Vein endothelial cell (primary cell): ENCODE data around the genes ITSN2 and FAM166C.

DNA sequence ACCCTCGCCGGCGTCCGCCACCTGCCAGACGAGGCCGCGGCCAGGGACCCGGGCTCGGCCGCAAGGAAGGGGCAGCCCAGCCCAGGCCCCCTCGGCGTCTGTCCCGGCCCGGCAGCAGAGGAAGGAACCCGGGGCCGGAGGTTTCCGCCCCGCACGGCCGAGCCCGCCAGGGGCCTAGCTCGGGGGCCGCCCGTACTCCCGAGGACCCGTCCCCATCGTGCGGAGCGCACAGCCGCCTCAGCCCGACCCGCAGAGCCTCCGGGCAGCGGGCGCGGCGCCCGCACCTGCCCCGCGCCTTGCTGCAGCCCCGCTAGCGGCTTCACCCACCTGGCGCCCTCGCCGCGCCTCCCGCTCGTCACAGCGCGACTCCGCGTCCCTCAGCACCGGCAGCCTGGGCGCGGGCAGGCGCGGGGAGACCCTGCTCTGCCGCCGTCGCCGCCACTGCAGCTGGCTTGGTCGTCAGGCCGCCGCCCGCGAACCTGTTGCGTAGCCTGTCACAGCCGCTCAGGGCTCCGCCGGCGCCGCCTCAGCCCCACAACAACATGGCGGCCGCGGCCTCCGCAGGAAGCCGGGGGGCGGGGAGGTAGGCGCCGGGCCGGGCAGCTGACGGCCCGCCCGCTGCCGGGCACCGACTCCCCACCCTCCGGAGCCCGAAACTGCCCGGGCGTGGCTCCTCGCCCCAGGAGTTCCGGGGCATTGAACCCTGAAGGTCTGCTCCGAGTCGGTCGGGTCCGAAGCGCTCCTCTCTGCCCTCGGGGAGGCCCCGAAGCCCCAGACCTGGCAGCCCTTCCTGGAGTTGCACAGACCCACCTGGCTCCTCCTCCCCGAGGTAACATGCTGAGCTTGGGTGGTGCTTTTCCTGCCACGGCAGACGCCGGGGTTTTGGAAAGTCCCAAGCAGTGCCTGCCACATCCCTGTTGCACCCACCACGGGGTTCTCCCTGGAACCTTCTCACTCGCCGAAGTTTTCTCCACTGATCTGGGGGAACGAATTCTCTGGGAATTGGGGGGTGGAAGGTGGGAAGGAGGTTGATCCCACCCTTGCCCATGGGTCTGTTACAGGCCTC, at the start of gene ITSN2:
TSS of gene ITSN2 (minus strand) at position 560 of the 1,066 bp plus-strand sequence.
- CAGE, long polyA plus RNA: no peak

- CAGE, long polyA plus RNA: no peak
These were observed 31.0 kb downstream of the NCOA1 start for GRCh38 chr2:24522039-24522558.

- CAGE, long polyA plus RNA: no peak
These were observed 28.3 kb downstream of the CENPO start for GRCh38 chr2:24821189-24822228.

GRCh38 chr2:24827281-24828444, 34.4 kb downstream of the CENPO start:
- CAGE, long polyA plus RNA: no peak

GRCh38 chr2:24920412-24920843, 391 bp upstream of the ADCY3 start:
- CAGE, long polyA plus RNA: no peak

DNA sequence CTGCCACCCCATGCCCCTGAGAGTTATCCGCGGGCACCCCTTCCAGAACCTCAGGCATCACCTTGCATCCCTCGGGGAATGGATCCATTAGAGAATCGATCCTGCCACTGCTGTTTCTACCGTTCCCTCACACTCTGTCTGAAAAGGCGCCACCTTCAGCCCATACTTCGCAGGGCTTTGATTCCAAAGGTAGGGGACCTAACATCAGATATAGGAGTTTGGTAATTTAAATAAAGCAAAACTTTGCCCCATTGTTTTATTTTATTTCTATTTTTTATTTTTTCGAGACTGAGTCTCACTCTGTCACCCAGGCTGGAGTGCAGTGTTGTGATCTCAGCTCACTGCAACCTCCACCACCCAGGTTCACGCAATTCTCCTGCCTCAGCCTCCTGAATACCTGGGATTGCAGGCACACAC, 1.2 kb upstream of the ADCY3 start:
- CAGE, long polyA plus RNA: no peak

GRCh38 chr2:25131508-25132297, 36.7 kb downstream of the POMC start:
- CAGE, long polyA plus RNA: no peak

GRCh38 chr2:25740379-25741249, 67.2 kb upstream of the DTNB start:
- CAGE, long polyA plus RNA: no peak

GRCh38 chr2:25805934-25806533, 72.3 kb downstream of the ASXL2 start:
- CAGE, long polyA plus RNA: no peak

DNA sequence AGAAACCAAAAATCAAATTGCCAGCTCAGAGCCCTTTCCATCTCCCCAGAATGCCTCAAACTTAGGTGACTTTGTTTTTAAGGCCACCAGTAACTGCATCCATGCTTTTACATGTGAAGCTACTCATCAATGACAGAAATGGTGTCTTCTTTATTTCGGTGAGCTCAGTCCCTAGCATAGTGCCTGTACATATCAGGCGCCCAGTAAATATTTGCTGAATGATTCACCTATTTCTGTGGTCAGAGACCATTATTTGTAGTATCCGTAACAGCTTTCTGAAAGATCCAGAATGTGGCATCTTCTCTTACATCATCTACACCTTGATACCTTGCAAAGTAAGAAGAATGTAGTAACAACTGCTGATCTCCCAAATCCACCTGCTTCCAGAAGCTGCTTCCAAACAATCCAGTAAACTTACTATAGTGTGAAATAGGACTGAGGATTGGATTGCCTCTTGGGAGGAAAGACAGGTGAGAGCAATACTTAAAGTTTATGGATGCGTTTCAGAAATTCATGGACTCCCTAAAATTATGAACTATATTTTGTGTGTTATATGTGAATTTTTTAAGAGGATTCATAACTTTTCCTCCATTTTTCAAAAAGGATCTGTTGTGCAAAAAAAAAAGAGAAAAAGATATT, 845 bp upstream of the ASXL2 start:
- CAGE, long polyA plus RNA: no peak

- CAGE, long polyA plus RNA: no peak
These were observed 908 bp downstream of the RAB10 start for GRCh38 chr2:26034775-26035209.

DNA sequence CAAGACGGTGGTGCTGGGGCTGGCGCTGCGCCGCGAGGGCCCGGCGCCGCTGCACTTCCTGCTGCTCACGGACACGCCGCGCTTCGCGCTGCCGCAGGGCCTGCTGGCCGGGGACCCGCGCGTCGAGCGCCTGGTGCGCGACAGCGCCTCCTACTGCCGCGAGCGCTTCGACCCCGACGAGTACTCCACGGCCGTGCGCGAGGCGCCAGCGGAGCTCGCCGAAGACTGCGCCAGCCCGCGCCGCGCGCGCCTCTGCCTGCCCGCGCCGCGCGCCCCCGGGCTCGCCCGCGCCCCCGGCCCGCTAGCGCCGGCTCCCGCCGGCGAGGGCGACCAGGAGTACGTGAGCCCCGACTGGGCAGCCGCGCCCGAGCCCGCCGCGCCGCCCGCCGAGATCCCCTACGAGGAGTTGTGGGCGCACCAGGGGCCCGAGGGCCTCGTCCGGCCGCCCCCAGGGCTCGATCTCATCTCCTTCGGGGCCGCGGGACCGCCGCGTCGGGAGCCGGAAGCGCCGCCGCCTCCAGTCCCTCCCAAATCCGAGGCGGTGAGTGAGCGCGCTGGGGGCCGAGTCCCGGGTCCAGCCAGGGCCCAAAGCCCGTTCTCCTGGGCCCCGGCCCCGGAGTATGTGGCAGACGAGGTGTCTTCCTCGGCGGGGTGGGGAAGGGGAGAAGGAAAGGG, 12.0 kb downstream of the GAREM2 start:
- CAGE, long polyA plus RNA: no peak

DNA sequence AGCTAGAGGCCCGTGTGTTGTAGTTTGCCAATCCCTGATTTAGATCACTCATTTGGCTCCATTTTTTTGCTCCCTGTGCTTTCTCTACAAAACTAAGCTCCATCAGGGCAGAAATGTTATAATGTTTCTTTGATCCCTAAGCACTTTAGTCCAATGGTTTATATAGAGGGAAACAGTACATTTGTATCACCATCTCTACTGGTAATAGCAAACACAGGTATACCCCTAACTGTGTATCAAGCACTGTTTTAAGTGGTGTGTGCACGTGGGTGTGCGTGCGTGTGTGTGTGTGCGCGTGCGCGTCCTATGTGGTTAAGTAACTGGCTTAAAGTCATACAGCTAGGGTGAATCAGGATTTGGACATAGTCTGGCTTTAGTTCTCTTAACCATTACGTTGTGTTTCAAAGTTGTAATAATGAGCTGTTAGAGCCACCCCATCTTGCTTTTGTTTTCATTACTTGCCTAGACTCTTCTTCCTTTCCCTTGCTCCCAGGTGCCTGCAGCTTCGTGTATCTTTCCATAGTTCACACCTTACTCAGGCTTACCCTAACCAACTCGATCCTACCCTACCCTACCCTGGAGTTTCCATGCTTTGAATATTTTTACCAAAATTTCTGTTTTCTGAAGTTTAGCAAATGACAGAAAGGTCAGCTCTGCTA, 2.1 kb downstream of the HADHB start:
- CAGE, long polyA plus RNA: no peak

DNA sequence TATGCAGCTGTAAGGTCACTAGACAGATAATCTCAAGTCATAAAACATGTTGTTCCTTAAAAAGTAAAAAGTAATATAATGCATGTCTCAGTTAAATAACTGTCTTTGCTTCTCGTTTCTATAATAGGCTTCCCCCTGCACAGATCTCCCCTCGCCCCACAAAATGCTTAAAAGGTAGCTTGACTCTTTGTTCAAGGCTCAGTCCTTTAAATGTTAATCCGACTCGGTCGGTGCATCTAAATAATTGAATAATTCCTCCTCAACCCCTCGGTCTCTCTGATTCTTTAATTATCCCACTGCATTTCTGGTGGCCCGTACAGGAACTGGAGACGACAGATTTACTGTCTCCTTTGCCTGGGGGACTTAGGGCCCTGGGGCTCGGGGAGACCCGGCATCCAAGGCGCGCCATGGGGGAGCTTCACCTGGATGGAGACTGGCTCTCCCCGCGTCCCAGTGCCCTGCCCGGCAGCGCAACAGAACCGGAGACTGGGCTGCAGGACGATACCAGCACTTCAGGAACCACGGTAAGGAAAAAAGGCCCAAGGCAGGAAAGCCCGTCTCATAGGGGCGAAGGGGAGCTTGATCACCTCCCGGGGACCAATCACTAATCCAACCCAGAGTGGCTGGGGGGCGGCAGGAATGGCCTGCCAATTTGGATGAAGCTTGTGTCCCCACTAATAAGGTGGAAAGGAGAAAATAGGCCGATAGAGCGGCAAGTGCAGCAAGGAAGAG, 47.7 kb upstream of the SELENOI start:
- CAGE, long polyA plus RNA: no peak

GRCh38 chr2:26382485-26382753, 19.3 kb upstream of the DRC1 start:
- CAGE, long polyA plus RNA: no peak

DNA sequence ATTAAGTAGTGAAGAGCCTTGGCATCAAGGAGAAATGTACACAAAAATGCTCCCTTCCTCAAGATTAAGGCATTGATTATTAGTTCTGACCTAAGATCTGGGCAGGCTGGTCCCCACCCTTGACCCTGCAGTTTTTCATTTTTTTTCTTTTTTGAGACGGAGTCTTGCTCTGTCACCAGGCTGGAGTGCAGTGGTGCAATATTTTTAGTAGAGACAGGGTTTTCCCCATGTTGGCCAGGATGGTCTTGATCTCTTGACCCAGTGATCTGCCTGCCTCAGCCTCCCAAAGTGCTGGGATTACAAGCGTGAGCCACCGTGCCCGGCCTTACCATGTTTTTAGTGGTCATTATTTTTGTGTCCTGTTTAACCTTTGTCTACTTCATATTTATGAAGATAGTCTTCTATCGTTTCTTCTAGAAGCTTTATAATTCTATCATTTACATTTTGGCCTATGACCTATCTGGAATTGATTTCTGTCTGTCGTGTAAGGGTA, 14.4 kb downstream of the DRC1 start:
- CAGE, long polyA plus RNA: no peak

GRCh38 chr2:26562105-26562684, at the start of gene FAM166C:
Gene FAM166C (plus strand): TSS chr2:26562587.
- CAGE, long polyA plus RNA: no peak

DNA sequence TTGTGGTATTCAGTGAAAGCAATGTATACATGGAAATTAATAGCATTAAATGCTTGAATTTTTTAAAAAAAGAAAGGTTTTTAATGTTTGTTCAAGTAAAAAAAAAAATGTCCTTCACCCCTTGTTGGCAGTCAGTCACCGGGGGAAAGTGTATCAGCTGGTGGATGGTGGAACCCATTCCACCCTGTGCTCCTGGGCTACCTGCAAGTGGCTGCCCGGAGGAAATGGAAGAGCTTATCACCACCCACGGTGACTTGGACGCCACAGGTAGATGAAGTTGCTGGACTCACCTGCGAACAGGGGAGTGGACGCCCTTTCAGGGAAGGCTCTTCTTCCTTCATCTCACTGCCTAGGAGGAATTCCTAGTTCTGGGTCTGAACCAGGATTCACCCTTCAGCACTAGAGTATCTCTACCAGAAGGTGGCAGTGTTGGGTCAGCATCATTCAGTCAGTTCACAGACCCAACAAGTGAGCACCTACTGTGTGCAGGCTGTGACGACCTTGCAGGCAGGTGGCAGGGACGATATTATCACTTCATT, 35.9 kb downstream of the CIB4 start:
- CAGE, long polyA plus RNA: no peak

DNA sequence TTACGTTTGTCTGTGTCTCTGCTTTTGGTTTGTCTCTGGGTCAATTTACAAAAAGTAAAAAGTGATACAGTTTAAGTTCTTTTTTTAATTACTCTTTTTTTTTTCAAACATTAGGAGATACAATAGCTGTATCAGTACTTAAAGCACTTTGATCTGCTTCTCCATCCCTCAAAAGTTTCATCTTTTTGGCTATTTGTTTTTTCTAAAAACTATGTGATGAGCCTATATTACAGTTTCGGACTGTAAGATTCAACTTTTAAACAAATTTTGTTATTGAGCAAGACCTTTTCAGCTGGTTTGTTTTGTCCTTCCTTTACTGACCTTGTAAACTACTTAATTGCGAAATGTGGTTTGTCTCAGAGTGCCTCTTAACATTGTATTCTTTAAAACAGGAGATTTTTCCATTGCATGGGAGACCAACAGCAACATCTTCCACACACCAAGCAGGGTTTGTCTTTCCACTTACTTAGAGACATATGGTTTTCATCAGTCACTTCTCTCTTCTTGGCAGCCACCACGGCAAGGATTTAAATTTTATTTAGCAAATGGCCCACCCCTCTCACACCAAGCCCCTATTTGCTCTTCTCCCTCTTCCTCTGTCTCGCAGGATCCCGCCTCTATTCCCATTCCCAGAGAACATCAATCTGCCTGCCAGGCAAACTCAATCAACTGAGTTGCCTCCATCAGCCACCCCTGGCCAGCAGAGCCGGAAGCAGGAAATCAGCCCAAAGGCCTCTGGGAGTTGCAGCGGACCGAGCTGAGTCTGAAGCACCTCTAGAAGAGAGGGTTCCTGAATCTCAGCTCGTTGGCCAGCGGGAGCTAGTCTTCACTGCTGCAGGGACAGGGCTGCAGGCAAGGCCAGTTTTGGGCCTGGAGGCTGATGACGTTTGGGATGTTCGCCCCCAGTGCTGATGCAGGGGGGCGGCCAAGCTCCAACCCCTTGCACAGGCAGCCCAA, 11.2 kb upstream of the CIB4 start:
- CAGE, long polyA plus RNA: no peak

GRCh38 chr2:26768957-26769970, 5.2 kb downstream of the SLC35F6 start:
- CAGE, long polyA plus RNA: no peak